LUHMES (cell line): ENCODE measurements around the genes CCDC92B, OR1D5 and OR1D2.

GRCh38 chr17:2382055-2382365 lies 18.9 kb downstream of the MNT start:
- PRO-cap: no peak

DNA sequence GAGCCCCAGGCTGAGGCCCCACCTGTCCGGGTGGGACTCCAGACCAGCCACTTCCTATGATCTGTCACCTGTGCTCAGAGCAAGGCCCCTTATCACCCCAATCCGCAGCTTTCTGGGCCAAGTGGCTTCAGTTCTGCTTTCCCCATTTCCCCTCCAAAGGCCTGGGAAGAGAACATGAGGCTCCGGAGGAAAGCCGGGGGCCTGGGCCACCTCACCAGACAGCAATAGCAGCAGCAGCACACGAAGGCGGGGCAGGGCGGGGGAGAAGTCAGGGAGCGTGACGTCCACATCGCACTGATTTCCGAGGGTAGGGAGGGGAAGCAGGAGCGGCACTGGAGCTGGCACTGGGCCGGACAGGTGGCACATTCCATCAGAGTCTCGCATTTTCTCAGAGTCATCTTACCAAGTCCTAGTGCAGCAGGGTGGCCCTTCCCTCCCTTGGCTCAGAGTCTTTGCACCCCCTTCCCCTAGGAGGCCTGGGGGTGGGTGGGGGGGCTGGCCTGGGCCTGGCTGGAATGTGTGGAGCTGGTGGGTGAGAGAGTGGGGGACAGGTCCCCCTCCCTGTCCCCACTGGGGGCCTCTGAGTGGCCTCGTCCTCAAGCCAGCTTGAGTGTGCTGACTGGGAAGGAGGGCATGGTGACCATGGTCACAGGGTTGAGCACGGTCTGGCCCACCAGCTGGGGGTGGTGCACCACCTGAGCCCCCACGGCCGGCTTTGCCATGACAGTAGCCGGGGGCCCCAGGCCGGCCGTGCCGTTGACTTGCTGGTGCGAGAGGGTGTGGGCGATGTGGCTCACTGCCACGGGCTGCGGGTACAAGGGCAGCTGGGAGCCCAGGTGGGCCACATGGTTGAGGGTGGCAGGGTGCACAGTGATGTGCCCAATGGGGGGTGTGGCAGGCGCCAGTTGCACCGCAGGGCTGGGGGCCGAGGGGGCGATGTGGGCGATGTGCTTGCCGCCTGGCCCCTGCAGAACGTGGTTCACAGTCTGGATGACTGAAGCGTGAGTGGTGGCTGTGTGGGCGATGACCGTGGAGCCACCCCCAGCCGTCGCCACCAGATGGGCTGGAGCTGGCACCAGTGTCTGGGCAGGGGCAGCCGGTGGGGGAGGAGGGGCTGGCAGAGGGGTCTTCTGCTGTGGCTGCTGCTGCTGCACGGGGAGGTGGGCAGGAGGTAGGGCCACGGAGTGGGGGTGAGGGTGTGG lies 14.2 kb downstream of the MNT start:
- PRO-cap: no peak

DNA sequence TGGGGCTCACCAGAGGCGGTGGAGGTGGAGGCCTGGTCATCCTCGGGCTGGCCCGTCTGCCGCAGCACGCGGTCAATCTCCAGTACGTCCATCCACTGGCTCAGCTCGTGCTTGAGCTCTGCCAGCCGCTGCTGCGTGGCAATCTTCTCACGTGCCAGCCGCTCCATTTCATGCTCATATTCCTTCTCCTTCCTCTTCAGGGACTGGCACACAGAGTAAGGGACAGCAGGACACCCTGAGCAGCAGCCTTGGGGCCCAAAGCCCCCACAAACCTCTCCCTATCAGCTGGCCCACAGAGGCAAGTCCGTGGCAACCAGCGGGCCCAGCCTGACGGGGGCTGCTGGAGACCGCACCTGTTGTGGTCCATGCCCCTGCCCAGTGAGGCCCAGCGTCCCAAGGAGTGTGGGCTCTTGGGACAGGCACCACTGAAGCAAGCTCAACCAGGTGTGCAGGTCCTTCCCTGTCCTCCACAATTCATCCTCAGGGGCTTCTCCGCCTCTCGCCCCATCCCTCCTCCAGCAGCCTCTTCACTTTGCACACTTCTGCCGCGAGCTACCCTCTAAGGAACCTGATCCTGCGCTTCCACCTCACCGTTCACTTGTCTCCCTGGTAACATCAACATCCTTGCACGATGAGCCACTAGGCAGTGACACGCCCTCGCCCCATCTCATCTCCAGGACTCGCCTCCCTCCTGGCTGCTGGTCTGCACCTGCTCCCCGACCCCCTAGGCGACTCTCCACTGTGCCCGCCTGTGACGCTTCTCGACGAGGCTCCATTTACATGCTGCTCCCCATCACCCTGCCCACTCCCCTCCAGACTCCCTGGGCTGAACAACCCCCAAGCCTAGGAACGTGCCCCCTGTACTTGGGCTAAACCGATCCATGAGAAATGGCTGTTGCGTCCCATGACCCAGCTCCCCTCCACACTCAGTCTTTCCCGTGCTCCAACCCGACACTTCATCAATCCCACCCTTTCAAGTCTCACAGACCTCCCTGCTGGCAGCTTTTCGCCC lies 12.7 kb downstream of the MNT start:
- PRO-cap: no peak

- PRO-cap: bidirectional peak, plus-strand start at chr17:2402224, minus-strand start at chr17:2402087
These were observed 1.1 kb upstream of the MNT start for GRCh38 chr17:2401848-2402556.

DNA sequence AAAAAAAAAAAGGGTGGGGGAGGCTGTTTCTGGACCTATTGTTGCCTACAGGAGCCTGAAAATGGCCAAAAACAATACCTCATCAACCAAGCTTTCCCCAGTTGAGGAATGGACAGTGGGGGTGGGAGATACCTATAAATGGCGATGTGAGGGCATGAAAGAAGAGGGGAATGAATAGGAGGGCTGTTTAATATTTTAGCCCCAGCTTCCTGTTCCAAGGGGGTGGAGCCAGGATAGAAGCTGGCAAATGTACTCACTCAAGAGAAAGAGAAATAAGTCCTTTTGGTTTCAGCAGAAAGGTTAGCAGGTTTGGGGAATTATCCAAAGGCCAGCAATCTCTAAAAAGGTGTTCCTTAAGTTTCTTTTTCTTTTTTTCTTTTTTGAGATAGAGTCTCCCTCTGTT lies 3.5 kb upstream of the MNT start:
- PRO-cap: no peak

GRCh38 chr17:2490933-2491583 lies 20.6 kb downstream of the METTL16 start:
- PRO-cap: no peak

- PRO-cap: no peak
These were observed 28.8 kb upstream of the PAFAH1B1 start for GRCh38 chr17:2564698-2565092.

DNA sequence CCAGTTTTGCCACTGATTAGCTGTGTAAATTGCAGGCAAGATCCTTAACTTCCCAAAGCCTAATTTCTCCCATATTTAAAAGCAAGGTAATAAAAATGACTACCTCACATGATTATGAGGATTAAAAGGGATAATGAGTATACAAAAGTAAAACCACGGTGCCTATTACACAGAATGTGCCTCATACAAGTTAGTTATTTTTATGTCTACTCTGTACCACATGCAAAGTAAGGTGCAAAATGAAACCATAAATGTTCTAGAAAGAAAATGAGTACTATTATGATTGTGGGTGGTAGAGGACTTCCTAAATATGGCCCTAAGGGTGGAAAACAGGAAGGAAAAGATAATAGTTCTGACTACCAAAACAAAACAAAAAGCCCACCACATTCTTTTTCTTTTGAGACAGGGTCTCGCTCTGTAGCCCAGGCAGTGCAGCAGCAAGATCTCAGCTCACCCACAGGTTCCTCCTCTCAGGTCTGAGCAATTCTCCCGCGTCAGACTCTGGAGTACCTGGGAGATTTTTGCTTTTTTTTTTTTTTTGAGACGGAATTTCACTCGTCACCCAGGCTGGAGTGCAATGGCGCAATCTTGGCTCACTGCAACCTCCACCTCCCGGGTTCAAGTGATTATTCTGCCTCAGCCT lies 21.4 kb upstream of the PAFAH1B1 start:
- PRO-cap: no peak

- PRO-cap: no peak
These were observed 21.3 kb downstream of the CLUH start for GRCh38 chr17:2690018-2690835.

- PRO-cap: no peak
These were observed at the start of gene CCDC92B for GRCh38 chr17:2749294-2750377. Gene CCDC92B, minus strand, starts transcription at chr17:2749652.

- PRO-cap: no peak
These were observed 58.8 kb downstream of the RAP1GAP2 start for GRCh38 chr17:2855063-2855322.

DNA sequence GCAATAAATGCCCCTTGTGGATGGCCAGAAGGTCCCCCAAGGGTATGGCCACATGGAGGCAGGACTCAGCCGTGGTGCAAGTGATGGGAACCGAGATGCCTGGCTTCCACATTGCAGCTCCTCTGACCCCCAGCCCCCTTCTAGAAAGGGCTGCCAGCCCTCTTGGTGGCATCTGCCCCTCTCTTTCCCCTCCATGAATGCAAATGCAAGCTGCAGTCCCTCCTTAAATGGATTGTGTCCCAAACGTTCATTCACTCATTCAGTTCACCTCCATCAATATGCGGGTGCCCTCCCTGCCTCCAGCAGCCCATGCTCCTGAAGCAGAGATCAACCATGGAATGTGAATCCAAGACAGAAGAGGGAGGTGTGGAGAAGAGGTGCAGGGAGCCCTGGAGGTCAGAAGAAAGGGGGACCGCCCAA lies 69.5 kb downstream of the RAP1GAP2 start:
- PRO-cap: no peak

DNA sequence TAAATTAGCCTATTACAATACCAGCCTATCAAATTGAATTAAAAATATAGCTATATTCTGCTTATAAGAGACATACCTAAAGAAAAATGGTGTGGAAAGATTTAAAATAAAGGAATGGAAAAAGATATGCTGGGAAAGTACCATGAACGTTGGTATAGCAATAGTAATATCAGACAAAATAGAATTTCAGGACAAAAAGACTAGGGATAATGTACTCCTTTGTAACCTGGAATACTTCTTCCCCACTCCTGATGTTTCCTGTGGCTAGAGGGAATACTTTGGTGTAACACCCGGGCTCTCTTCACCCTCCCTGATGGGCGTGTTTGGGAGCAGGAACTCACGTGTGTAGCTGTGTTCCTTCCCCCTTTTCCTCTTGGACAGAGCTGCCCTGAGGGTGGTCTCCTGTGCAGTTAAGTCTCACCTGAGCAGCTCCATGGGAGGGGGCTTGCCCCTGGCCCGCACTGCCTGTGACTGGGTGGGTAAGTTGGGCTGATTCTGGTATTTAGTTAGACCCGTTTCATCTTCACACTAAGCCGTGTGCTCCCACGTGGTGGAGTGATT lies 88.0 kb downstream of the OR1D5 start:
- PRO-cap: unidirectional peak, plus-strand start at position 379 of the sequence

- PRO-cap: no peak
These were observed at the start of gene OR1D5 for GRCh38 chr17:3063507-3063977. Gene OR1D5, minus strand, starts transcription at chr17:3063607.

DNA sequence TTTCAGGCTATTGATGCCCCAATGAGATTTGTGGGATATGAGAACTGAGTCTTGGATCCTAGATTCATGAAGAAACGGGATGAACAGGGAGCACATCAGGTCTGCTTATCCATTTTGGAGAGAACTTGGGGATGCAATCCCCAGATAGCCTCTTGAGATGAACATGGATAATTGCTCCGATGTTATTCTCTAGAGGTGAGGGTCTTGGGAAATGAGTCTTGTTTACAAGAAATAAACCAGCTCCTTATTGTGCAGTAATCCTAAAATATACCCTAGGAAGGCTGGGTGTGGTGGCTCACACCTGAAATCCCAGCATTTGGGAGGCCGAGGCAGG lies at the start of gene OR1D2:
OR1D2 (minus strand) TSS at position 116 of the 334 bp plus-strand sequence.
- PRO-cap: no peak

DNA sequence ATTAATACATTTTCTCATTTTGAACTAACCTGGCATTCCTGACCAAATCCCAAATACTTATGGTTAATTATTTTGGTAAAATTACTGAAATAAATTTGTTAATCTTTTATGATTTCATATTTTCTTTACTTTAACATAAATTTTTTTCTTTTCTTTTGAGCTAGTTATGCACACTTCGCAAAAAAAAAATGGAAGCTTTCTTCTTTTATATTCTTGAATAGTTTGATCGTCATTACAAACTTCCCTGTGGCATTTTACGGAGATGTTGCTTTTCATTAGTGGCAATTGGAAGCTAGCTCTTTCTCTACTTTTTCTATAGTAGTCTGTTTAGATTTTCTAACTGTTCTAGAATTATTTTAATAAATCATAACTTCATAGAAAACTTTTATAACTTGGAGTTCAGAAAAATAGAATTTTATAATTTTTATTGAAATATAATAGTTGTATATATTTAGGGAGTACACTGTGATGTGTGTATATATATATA lies 17.3 kb downstream of the OR1E2 start:
- PRO-cap: no peak

GRCh38 chr17:3475251-3475761 lies 491 bp upstream of the ASPA start:
- PRO-cap: no peak

GRCh38 chr17:3476433-3476722 lies 581 bp downstream of the ASPA start:
- PRO-cap: no peak

DNA sequence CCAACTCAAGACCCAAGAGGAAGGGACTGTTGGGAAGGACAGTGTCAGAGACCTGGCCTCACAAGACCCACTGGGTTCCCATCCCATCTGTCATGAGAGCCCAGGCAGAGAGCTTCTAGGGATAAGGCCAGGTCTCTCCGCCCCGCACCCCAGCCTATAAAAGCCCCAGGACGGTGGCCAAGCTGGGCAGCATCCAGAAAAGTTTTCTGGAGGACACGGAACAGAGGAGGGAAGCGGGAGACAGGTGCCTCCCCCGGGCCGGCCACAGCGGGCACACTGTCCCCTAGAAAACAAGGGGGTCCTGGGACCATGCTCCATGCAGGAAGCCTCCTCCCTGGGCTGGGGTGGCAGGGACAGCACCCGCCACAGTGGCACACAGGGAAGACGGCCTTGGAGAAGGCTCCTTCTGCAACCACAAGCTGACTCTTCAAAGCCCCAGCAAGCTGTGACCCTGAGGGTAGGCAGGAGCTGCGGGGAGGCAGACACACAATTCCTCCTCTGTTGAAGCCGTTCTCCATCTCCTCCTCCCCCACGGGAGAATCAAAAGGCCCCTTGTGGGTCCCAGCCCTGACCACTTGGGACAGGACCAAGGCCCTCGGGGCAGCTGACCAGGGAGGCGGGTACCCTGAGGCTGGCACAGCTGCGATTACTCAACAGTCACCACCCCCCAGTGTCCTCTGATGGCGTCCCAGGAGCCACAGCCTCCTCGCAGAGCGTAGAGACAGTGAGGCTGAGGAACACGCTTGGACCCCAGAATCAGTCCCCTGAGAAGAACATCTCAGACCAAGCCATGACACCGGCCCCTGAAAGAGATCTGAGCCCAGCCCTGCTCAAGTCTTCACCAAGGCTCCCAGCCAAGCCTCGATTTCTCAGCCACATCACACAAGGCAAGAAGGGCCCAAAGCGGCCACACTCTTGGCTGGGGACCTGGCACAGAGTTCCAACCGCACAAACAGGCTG lies 26.1 kb downstream of the TRPV3 start:
- PRO-cap: no peak

GRCh38 chr17:3596734-3597547 lies 12.3 kb downstream of the TRPV1 start:
- PRO-cap: no peak